Subcutaneous adipose tissue (tissue), 3 donors: ENCODE data around the genes WNT2 and RNF148.

- PRO-cap, result no peak
- RAMPAGE, long total RNA, 3 experiments, result no peak in any of the 3 experiments
These were observed 2.6 kb downstream of the MET start for GRCh38 chr7:116674400-116675209.

GRCh38 chr7:116726860-116727723 is 55.1 kb downstream of the MET start:
- PRO-cap, result no peak
- RAMPAGE, long total RNA, 3 experiments, result no peak in any of the 3 experiments

DNA sequence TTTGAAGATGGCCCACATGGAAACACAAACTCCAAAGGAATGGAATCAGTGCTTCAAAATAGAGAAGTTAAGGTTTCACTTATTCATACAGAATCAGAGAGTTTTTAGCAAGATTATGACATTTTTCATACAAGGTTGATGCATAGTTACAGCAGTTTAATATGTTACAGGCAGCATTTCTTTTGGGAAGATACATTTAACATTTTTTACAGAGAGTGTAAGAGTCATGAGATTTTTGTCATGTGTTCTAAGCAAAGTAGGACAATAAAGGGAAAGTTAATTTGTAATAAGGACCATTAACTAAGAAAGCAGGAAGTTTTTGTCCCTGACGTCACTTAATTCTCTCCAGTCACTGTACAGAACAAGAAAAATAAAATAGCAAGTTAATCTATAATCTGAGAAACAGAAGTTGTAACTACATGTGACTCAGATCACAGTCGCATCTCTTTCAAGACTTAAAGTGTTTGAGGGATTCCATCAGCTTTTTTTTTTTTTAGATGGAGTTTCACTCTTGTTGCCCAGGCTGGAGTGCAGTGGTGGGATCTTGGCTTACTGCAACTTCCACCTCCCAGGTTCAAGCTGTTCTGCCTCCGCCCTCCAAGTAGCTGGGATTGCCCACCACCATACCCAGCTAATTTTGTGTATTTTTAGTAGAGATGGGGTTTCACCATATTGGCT is 49.5 kb upstream of the CAPZA2 start:
- PRO-cap, result no peak
- RAMPAGE, long total RNA, 3 experiments, result no peak in any of the 3 experiments

- PRO-cap, result no peak
- RAMPAGE, long total RNA, 3 experiments, result no peak in any of the 3 experiments
These were observed 18.6 kb downstream of the ST7 start for GRCh38 chr7:116971913-116972319.

GRCh38 chr7:117026490-117027021 is 73.3 kb downstream of the ST7 start:
- PRO-cap, result no peak
- RAMPAGE, long total RNA, 3 experiments, result no peak in any of the 3 experiments

GRCh38 chr7:117065484-117066110 is 112.3 kb downstream of the ST7 start:
- PRO-cap, result no peak
- RAMPAGE, long total RNA, 3 experiments, result no peak in any of the 3 experiments

GRCh38 chr7:117322710-117323647 is at the start of gene WNT2:
Gene WNT2 (minus strand): TSS chr7:117323058.
- PRO-cap, result no peak
- RAMPAGE, long total RNA, 3 experiments, result no peak in any of the 3 experiments

DNA sequence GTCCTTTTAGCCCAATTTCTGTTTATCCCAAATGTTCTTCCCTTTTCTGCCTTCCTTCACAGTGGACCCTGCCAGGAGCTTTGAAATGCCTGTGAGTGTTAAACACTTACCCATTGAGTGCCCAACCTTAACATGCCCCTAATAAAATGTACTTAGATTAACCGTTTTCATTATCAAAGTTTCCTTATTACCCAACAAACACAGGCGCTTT is 176.9 kb downstream of the CFTR start:
- PRO-cap, result no peak
- RAMPAGE, long total RNA, 3 experiments, result no peak in any of the 3 experiments

DNA sequence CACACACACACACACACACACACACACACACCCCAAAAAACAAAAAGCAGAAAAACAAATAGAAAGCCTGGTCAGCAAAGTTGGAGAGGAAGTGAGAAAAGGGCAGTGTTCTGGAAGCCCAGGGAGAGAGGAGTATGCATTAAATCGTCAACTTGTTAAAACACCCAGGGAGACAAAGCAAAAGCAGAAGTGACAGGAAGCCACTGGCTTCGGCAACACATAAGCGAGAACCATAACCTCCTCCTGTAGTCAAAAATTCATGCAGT is 99.6 kb downstream of the CTTNBP2 start:
- PRO-cap, result unidirectional peak, plus-strand start at position 170 of the sequence
- RAMPAGE, long total RNA, 3 experiments, result no peak in any of the 3 experiments

- PRO-cap, result no peak
- RAMPAGE, long total RNA, 3 experiments, result no peak in any of the 3 experiments
These were observed 109.0 kb upstream of the CTTNBP2 start for GRCh38 chr7:117981999-117982839.

- PRO-cap, result no peak
- RAMPAGE, long total RNA, 3 experiments, result no peak in any of the 3 experiments
These were observed 577.0 kb upstream of the KCND2 start for GRCh38 chr7:119695933-119696359.

- PRO-cap, result no peak
- RAMPAGE, long total RNA, 3 experiments, result no peak in any of the 3 experiments
These were observed 122.6 kb downstream of the KCND2 start for GRCh38 chr7:120395321-120396142.

DNA sequence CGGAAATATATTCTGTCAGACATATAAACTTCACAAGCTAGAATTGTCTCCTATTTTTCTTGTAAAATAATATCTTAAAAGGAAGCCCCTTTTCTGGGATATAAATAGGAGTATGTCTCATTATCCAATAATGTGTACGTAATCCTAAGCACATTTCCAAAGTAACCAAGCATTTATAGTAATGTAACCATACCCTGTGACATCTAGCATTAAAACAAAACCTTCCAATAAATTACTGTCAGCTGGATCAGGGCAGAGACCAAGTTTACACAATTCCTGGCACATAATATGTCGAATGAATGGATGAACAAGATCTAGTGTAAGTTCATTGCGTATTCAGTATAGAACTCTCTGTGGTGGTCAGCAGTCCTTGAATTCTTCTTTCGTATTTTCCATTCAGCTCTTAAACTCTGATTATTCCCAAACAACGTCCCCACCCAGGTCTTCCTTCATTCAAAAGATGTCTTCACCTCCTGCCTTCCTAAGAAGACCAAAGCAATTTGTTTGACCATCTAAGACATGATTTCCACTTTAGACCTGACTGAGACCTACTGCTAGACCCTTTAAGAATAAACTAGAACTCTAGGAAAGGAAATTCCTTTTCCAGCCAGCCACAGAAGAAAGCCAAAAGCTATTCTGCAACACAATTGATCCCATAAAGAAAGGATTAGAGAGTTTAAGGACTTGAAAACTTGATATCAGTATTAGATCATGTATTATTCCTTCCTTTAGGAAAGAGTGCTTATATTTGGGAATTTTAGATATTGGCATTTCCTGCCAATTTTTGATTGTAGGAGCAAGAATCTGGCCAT is 14.4 kb downstream of the CPED1 start:
- PRO-cap, result no peak
- RAMPAGE, long total RNA, 3 experiments, result no peak in any of the 3 experiments

GRCh38 chr7:121420819-121421411 is 24.8 kb upstream of the FAM3C start:
- PRO-cap, result no peak
- RAMPAGE, long total RNA, 3 experiments, result no peak in any of the 3 experiments

GRCh38 chr7:121530030-121530737 is 134.1 kb upstream of the FAM3C start:
- PRO-cap, result no peak
- RAMPAGE, long total RNA, 3 experiments, result no peak in any of the 3 experiments

DNA sequence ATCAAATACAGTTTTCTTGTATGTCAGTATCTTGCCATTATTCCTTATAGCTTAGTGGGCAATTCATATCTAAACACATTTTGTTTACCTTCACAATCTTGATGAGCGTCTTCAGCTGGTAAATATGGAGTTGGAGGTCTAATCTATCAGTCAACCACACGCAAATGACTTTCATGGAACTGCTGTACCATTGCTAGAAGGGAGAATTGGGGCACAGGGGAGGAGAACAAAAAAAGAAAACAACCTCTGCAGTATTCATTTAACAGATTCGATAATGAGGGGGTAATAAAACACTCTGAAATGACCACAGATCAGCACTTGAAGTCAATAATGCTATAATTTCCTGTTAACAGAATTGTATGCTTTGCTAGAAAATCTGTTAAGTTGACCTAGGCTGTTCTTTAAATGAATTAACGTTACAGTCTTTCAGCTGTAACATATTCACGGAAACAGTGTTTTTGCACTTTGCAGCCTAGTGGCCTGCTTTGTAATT is 20.9 kb upstream of the FEZF1 start:
- PRO-cap, result no peak
- RAMPAGE, long total RNA, 3 experiments, result no peak in any of the 3 experiments

DNA sequence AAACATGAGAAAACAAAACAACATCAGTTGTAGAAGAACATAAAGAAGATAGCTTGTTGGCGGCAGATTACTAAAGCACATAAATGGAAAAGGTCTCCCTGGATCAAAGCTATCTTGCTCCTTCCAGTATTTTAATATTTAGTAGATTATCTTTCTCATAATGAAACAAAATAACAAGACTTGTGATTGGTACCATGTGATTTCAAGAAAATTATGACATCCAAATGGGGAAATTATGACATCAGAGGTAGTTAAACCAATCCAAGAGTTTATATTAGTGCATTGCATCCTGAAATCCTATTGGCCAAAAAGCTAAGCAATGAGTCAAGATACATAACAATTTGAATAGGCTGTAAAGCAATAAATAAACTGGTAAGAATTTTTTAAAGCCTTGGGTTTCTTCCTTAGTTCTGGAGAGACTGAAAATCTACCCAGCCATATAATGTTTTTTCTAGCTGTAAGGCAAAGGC is at the start of gene RNF148:
Gene RNF148, minus strand, starts transcription at position 148 of the 470 bp plus-strand sequence.
- PRO-cap, result no peak
- RAMPAGE, long total RNA, 3 experiments, result no peak in any of the 3 experiments

- PRO-cap, result no peak
- RAMPAGE, long total RNA, 3 experiments, result no peak in any of the 3 experiments
These were observed 83.1 kb downstream of the CADPS2 start for GRCh38 chr7:122802997-122803790.

GRCh38 chr7:123656479-123656780 is 764 bp downstream of the LMOD2 start:
- PRO-cap, result no peak
- RAMPAGE, long total RNA, 3 experiments, result no peak in any of the 3 experiments

DNA sequence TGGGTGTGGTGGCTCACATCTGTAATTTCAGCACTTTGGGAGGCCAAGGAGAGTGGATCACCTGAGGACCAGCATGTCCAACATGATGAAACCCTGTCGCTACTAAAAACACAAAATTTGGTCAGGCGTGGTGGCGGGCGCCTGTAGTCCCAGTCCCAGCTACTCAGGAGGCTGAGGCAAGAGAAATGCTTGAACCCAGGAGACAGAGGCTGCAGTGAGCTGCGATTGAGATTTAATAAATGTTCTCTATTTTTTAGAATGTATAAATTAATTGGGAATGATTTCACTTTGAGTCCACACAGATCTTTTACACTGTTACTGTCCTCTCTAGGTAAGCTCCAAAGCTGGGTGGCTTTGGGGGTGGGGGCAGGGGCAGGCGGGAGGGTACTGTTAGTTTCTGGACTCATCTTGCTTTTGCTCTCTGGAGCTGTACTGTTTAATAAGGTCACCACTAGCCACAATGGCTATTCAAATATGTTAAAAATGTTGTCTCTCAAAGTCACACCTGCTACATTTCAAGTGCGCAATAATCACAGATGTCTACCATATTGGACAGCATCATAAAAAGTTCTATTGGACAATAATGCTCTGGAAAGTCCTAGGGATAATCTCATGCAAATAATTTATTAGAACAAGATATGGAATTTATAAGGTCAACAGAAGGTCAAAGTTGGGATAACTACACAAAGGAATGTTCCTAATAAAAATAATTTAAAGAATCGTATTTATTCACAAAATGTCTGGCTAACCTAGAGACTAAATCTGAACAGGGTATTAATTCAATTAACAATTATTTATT is 27.0 kb downstream of the WASL start:
- PRO-cap, result no peak
- RAMPAGE, long total RNA, 3 experiments, result no peak in any of the 3 experiments